K562 (cell line): Measurements from ENCODE around the gene RASGEF1A.

GRCh38 chr10:35512376-35512881 lies 92.7 kb upstream of the GJD4 start:
- RAMPAGE, long total RNA, result no peak
- RRBS, result no CpG with 5 or more reads among the region's 8 CpGs
PRO-cap:
- standard, result no peak
- CoPRO, capped RNA only, 2 experiments, result no peak in any of the 2 experiments
- CoPRO, capped and uncapped RNA, 2 experiments, result no peak in any of the 2 experiments
- CoPRO, uncapped RNA only, 2 experiments, result no peak in any of the 2 experiments
CAGE:
- cytosol, long polyA plus RNA, result no peak
- long polyA plus RNA, result no peak
- nucleolus, long total RNA, result no peak
- nucleus, long polyA plus RNA, result no peak

- RAMPAGE, long total RNA, result no peak
- RRBS, result 5% methylated on average over 23 of the region's 126 CpGs
PRO-cap:
- standard, result no peak
- CoPRO, capped RNA only, 2 experiments, result no peak in any of the 2 experiments
- CoPRO, capped and uncapped RNA, 2 experiments, result no peak in any of the 2 experiments
- CoPRO, uncapped RNA only, 2 experiments, result no peak in any of the 2 experiments
CAGE:
- cytosol, long polyA plus RNA, result no peak
- long polyA plus RNA, result no peak
- nucleolus, long total RNA, result no peak
- nucleus, long polyA plus RNA, result no peak
These were observed 1.2 kb downstream of the FZD8 start for GRCh38 chr10:35640518-35641592.

- RAMPAGE, long total RNA, result no peak
- RRBS, result no CpG with 5 or more reads among the region's 7 CpGs
PRO-cap:
- standard, result no peak
- CoPRO, capped RNA only, 2 experiments, result no peak in any of the 2 experiments
- CoPRO, capped and uncapped RNA, 2 experiments, result no peak in any of the 2 experiments
- CoPRO, uncapped RNA only, 2 experiments, result no peak in any of the 2 experiments
CAGE:
- cytosol, long polyA plus RNA, result no peak
- long polyA plus RNA, result no peak
- nucleolus, long total RNA, result no peak
- nucleus, long polyA plus RNA, result no peak
These were observed 2.3 kb upstream of the FZD8 start for GRCh38 chr10:35644394-35644749.

GRCh38 chr10:37489030-37489300 lies 363.6 kb downstream of the ANKRD30A start:
- RAMPAGE, long total RNA, result no peak
PRO-cap:
- standard, result no peak
- CoPRO, capped RNA only, 2 experiments, result no peak in any of the 2 experiments
- CoPRO, capped and uncapped RNA, 2 experiments, result no peak in any of the 2 experiments
- CoPRO, uncapped RNA only, 2 experiments, result no peak in any of the 2 experiments
CAGE:
- cytosol, long polyA plus RNA, result no peak
- long polyA plus RNA, result no peak
- nucleolus, long total RNA, result no peak
- nucleus, long polyA plus RNA, result no peak

GRCh38 chr10:37837867-37838389 lies 19.5 kb downstream of the ZNF248 start:
- RAMPAGE, long total RNA, result no peak
- RRBS, result no CpG with 5 or more reads among the region's 1 CpG
PRO-cap:
- standard, result no peak
- CoPRO, capped RNA only, 2 experiments, result no peak in any of the 2 experiments
- CoPRO, capped and uncapped RNA, 2 experiments, result no peak in any of the 2 experiments
- CoPRO, uncapped RNA only, 2 experiments, result no peak in any of the 2 experiments
CAGE:
- cytosol, long polyA plus RNA, result no peak
- long polyA plus RNA, result no peak
- nucleolus, long total RNA, result no peak
- nucleus, long polyA plus RNA, result no peak

DNA sequence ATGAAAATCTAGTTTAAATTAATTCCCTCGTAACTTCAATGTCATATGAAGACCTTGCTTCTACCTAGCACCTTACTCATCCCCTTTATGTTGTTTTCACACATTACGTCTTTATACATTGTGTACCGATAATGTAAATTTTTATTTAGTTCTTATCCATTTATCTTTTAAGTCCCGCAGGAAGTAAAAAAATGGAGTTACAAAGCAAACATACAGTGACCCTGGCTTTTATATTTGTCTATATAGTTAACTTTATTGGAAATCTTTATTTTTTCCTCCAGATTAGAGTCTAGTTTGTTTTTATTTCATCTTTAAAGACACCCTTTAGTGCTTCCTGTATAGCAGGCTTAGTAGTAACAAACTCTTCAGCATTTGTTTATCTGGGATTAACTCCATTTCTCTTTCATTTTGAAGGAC lies 18.4 kb downstream of the ZNF33A start:
- RAMPAGE, long total RNA, result no peak
- RRBS, result no CpG with 5 or more reads among the region's 4 CpGs
PRO-cap:
- standard, result no peak
- CoPRO, capped RNA only, 2 experiments, result no peak in any of the 2 experiments
- CoPRO, capped and uncapped RNA, 2 experiments, result no peak in any of the 2 experiments
- CoPRO, uncapped RNA only, 2 experiments, result no peak in any of the 2 experiments
CAGE:
- cytosol, long polyA plus RNA, result no peak
- long polyA plus RNA, result no peak
- nucleolus, long total RNA, result no peak
- nucleus, long polyA plus RNA, result no peak

DNA sequence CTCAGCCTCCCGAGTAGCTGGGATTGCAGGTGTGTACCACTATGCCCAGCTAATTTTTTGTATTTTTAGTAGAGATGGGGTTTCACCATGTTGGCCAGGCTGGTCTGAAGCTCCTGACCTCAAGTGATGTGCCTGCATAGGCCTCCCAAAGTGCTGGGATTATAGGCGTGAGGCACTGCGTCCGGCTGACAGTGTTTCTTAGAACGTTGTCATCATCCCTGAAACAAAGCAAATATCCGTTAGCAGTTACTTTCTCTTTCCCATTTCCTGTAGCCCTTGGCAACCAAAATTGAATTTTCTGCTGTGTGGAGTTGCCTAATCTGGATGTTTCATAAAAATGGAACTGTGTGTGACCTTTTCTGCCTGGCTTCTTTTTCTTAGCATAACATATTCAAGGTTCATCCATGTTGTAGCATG lies 22.4 kb downstream of the ZNF33A start:
- RAMPAGE, long total RNA, result no peak
- RRBS, result no CpG with 5 or more reads among the region's 6 CpGs
PRO-cap:
- standard, result no peak
- CoPRO, capped RNA only, 2 experiments, result no peak in any of the 2 experiments
- CoPRO, capped and uncapped RNA, 2 experiments, result no peak in any of the 2 experiments
- CoPRO, uncapped RNA only, 2 experiments, result no peak in any of the 2 experiments
CAGE:
- cytosol, long polyA plus RNA, result no peak
- long polyA plus RNA, result no peak
- nucleolus, long total RNA, result no peak
- nucleus, long polyA plus RNA, result no peak

GRCh38 chr10:39607766-39608196 lies 1513.6 kb downstream of the ZNF37A start:
- RAMPAGE, long total RNA, result no peak
- RRBS, result no CpG with 5 or more reads among the region's 28 CpGs
PRO-cap:
- standard, result no peak
- CoPRO, capped RNA only, 2 experiments, result no peak in any of the 2 experiments
- CoPRO, capped and uncapped RNA, 2 experiments, result no peak in any of the 2 experiments
- CoPRO, uncapped RNA only, 2 experiments, result no peak in any of the 2 experiments
CAGE:
- cytosol, long polyA plus RNA, result no peak
- long polyA plus RNA, result no peak
- nucleolus, long total RNA, result no peak
- nucleus, long polyA plus RNA, result no peak

DNA sequence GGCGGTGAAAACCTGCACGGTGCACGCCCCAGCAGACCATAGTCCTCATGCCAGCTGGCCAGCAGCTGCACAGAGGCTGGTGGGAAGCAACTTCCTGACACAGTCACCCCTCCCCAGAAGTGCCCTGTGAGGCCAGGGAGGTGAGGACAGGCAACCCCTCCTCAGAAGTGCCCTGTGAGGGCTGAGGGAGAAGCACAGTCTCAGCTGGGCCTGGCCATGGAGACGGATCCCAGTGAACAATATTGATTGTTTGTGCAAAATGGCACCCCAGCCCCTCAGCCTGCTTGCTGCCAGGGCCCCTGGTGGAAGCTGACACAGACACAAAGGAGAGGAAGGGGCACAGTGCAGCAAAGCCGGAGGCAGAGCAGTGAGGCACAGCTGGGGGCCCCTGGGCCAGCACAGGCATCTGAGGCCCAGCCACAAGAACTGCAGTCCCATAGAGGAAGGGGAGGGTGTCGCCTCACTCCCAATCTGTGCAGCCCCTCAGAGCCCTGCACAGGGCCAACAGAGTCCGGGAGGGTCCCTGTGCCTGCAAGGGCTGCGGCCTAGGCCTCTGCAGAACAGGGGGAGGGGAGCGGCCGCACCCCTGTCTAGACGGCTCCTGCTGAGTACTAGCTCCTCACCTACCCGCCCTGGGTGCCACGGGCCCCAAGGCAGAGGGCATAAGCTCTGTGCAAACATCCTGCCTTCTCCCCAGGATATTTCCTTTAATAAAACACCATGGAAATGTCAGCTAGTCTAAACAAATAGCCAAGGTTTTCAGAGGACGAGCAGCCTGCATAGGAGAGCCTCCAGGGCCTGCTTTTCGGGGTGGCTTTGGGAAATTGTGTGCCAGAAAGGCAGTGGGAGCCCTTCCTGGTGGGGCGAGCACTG lies 32.5 kb upstream of the RET start:
- RAMPAGE, long total RNA, result no peak
- RRBS, result 29% methylated on average over 1 of the region's 16 CpGs
PRO-cap:
- standard, result no peak
- CoPRO, capped RNA only, 2 experiments, result no peak in any of the 2 experiments
- CoPRO, capped and uncapped RNA, 2 experiments, result no peak in any of the 2 experiments
- CoPRO, uncapped RNA only, 2 experiments, result no peak in any of the 2 experiments
CAGE:
- cytosol, long polyA plus RNA, result no peak
- long polyA plus RNA, result no peak
- nucleolus, long total RNA, result no peak
- nucleus, long polyA plus RNA, result no peak

GRCh38 chr10:43129226-43129762 lies 9.0 kb upstream of the CSGALNACT2 start:
- RAMPAGE, long total RNA, result no peak
- RRBS, result no CpG with 5 or more reads among the region's 3 CpGs
PRO-cap:
- standard, result no peak
- CoPRO, capped RNA only, 2 experiments, result no peak in any of the 2 experiments
- CoPRO, capped and uncapped RNA, 2 experiments, result no peak in any of the 2 experiments
- CoPRO, uncapped RNA only, 2 experiments, result no peak in any of the 2 experiments
CAGE:
- cytosol, long polyA plus RNA, result no peak
- long polyA plus RNA, result no peak
- nucleolus, long total RNA, result no peak
- nucleus, long polyA plus RNA, result no peak

GRCh38 chr10:43264849-43265497 lies 1.9 kb downstream of the RASGEF1A start:
- RAMPAGE, long total RNA, result no peak
- RRBS, result no CpG with 5 or more reads among the region's 12 CpGs
PRO-cap:
- standard, result no peak
- CoPRO, capped RNA only, 2 experiments, result no peak in any of the 2 experiments
- CoPRO, capped and uncapped RNA, 2 experiments, result no peak in any of the 2 experiments
- CoPRO, uncapped RNA only, 2 experiments, result no peak in any of the 2 experiments
CAGE:
- cytosol, long polyA plus RNA, result no peak
- long polyA plus RNA, result no peak
- nucleolus, long total RNA, result no peak
- nucleus, long polyA plus RNA, result no peak

GRCh38 chr10:43266802-43267237 lies at the start of gene RASGEF1A:
RASGEF1A (minus strand) TSS chr10:43267065.
- RAMPAGE, long total RNA, result no peak
- RRBS, result 76% methylated on average over 32 of the region's 77 CpGs
PRO-cap:
- standard, result no peak
- CoPRO, capped RNA only, 2 experiments, result no peak in any of the 2 experiments
- CoPRO, capped and uncapped RNA, 2 experiments, result no peak in any of the 2 experiments
- CoPRO, uncapped RNA only, 2 experiments, result no peak in any of the 2 experiments
CAGE:
- cytosol, long polyA plus RNA, result no peak
- long polyA plus RNA, result no peak
- nucleolus, long total RNA, result no peak
- nucleus, long polyA plus RNA, result no peak

GRCh38 chr10:43322724-43323340 lies 48.6 kb upstream of the FXYD4 start:
- RAMPAGE, long total RNA, result no peak
- RRBS, result 23% methylated on average over 8 of the region's 30 CpGs
PRO-cap:
- standard, result unidirectional peak, plus-strand start at chr10:43323033
- CoPRO, capped RNA only, 2 experiments, result no peak in any of the 2 experiments
- CoPRO, capped and uncapped RNA, 2 experiments, result no peak in any of the 2 experiments
- CoPRO, uncapped RNA only, 2 experiments, result no peak in any of the 2 experiments
CAGE:
- cytosol, long polyA plus RNA, result no peak
- long polyA plus RNA, result no peak
- nucleolus, long total RNA, result no peak
- nucleus, long polyA plus RNA, result no peak

DNA sequence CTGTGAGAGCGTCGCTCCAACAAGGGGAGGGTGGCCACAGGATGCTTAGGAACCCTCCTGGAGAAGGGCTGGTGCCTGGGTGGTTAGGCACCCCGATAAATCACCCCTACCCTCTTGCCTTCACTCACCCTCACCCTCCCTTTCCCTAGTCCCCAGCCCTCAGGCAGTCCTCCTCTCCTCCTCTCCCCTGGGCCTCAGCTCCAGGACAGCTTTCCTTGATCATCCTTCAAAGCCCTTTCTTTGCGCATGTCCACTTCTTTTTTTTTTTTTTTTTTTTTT lies 3.3 kb downstream of the FXYD4 start:
- RAMPAGE, long total RNA, result no peak
- RRBS, result no CpG with 5 or more reads among the region's 4 CpGs
PRO-cap:
- standard, result no peak
- CoPRO, capped RNA only, 2 experiments, result no peak in any of the 2 experiments
- CoPRO, capped and uncapped RNA, 2 experiments, result no peak in any of the 2 experiments
- CoPRO, uncapped RNA only, 2 experiments, result no peak in any of the 2 experiments
CAGE:
- cytosol, long polyA plus RNA, result no peak
- long polyA plus RNA, result no peak
- nucleolus, long total RNA, result no peak
- nucleus, long polyA plus RNA, result no peak

DNA sequence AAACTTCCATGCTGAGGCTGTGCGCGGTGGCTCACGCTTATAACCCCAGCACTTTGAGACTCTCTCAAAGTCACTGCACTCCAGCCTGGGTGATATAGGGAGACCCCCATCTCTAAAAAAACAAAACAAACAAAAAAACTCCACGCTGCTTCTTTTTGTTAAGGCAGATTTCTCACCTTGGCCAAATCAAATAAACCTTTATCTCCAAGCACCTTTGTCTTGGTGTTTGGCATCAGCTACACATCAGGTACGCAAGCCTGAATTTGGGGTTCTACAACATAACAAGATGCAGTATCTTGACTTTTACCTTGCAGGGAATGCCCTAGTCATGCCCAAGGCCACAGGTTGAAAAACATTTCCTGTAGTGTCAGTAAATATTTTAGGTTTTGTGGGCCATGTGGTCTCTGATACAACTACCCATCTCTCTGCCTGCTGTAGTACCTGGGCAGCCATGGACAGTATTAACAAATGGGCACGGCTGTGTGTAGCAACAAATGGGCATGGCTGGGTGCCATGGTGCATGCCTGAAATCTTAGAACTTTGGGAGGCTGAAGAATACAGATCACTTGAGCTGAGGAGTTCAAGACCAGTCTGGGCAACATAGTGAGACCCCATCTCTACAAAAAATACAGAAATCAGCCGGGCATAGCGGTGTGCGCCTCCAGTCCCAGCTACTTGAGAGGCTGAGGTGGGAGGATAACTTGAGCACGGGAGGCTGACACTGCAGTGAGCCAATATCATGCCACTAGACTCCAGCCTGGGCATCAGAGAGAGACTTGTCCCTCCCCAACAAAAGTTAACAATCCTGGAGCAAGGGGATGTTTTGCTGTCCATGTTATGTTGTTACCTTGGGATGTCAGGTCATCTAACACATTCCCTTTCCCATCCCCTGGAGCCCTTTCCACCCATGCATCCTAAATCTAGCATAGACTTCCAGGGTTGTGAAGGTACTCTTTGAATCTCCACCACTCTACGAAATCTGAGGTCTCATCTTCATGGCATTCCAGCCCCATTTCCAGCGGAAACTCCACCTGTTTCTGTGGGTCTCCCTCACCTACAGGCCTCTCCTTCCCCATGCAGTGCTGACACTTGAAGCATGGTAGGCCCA lies 12.8 kb downstream of the FXYD4 start:
- RAMPAGE, long total RNA, result no peak
- RRBS, result no CpG with 5 or more reads among the region's 12 CpGs
PRO-cap:
- standard, result no peak
- CoPRO, capped RNA only, 2 experiments, result peak in 2 of 2 experiments; most common minus-strand start position 469 of the sequence (in 1)
- CoPRO, capped and uncapped RNA, 2 experiments, result peak in 2 of 2 experiments; most common minus-strand start position 443 of the sequence (in 1)
- CoPRO, uncapped RNA only, 2 experiments, result peak in 2 of 2 experiments; most common minus-strand start position 867 of the sequence (in 2)
CAGE:
- cytosol, long polyA plus RNA, result no peak
- long polyA plus RNA, result no peak
- nucleolus, long total RNA, result no peak
- nucleus, long polyA plus RNA, result no peak

DNA sequence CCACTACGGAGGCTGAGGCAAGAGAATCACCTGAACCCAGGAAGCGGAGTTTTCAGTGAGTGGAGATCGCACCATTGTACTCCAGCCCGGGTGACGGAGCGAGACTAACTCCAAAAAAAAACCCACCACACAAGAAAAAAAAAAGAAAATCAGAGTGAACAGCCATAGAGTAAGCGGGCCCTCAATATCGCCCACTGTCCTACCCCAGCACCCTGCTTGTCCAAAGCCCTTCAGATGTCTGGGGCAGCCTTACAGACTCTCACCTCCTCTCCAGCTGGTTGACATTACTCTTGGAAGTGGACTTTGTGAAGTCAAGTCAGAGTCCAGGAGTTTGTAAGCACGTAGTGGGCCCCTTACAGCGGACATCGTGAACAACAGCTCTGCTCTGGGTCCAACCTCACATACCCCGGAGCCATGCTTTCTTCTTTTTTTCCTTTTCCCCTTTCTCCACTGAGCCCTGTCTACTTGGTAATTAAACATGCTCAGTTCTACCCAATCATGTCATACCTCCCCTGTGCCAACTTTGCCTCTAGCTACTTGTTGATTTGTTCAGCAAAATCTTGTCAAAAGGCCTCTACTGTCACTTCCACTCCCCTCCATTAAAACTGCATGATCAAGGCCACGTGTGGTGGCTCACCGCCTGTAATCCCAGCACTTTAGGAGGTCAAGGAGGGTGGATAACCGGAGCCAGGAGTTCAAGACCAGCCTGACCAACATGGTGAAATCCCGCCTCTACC lies 17.5 kb downstream of the HNRNPF start:
- RAMPAGE, long total RNA, result no peak
- RRBS, result no CpG with 5 or more reads among the region's 16 CpGs
PRO-cap:
- standard, result no peak
- CoPRO, capped RNA only, 2 experiments, result no peak in any of the 2 experiments
- CoPRO, capped and uncapped RNA, 2 experiments, result no peak in any of the 2 experiments
- CoPRO, uncapped RNA only, 2 experiments, result peak in 1 of 2 experiments; most common minus-strand start position 186 of the sequence (in 1)
CAGE:
- cytosol, long polyA plus RNA, result no peak
- long polyA plus RNA, result no peak
- nucleolus, long total RNA, result no peak
- nucleus, long polyA plus RNA, result no peak

DNA sequence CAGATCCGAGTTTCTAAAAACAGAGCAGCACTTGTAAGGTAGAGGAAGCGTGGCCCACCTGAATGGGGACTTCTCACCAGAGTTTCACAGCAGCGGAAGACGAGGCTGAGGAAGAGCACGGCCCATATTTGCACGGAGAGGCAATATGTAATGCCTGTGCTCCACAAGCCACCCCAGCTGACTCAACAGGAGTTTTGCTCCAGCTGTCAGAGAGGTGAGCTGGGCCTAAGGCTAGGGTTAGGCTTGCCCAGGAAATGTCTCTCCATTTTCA lies 19.3 kb downstream of the ZNF487 start:
- RAMPAGE, long total RNA, result no peak
- RRBS, result no CpG with 5 or more reads among the region's 6 CpGs
PRO-cap:
- standard, result no peak
- CoPRO, capped RNA only, 2 experiments, result no peak in any of the 2 experiments
- CoPRO, capped and uncapped RNA, 2 experiments, result no peak in any of the 2 experiments
- CoPRO, uncapped RNA only, 2 experiments, result no peak in any of the 2 experiments
CAGE:
- cytosol, long polyA plus RNA, result no peak
- long polyA plus RNA, result no peak
- nucleolus, long total RNA, result no peak
- nucleus, long polyA plus RNA, result no peak

DNA sequence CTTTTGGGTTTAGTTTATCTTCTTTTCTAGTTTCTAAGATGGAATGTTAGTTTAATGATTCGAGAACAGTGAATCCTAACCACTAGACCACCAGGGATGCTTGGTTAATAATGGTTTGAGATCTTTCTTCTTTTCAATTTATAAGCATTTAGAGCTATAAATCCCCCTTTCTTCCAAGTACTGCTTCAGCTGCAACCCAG lies 302.2 kb upstream of the ZNF32 start:
- RAMPAGE, long total RNA, result no peak
- RRBS, result no CpG with 5 or more reads among the region's 1 CpG
PRO-cap:
- standard, result unidirectional peak, minus-strand start at position 99 of the sequence
- CoPRO, capped RNA only, 2 experiments, result no peak in any of the 2 experiments
- CoPRO, capped and uncapped RNA, 2 experiments, result no peak in any of the 2 experiments
- CoPRO, uncapped RNA only, 2 experiments, result no peak in any of the 2 experiments
CAGE:
- cytosol, long polyA plus RNA, result no peak
- long polyA plus RNA, result no peak
- nucleolus, long total RNA, result no peak
- nucleus, long polyA plus RNA, result no peak

DNA sequence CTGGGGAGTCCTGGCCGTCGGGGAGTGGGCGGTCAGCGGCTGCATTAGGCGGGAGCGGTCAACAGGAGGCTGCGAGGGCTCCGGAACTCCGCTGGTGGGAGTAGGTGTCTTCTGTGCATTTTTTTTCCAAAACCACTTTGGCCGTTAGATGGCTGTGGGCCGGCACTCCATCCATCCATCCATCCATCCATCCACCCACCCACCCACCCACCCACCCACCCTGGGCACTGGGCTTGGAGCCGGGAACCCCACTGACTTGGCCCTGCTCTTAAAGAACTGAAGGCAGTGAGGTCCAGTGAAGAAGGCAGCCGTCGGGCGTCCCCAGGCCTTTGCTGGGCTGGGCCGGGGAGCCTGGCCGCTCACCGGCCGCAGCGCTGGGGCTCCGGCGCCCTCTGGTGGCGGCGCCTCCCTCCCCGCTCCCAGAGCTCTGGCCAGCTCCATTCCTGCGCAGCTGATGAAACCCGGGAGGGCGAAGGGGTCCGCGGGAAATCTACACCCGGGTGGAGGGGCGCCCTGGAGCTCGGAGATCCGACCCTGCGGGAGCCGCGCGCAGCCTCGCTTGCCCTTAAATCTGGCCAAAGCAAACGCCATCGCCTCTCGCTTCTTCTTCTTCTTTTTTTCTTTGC lies 1.6 kb upstream of the CXCL12 start:
- RAMPAGE, long total RNA, result no peak
- RRBS, result 11% methylated on average over 11 of the region's 42 CpGs
PRO-cap:
- standard, result no peak
- CoPRO, capped RNA only, 2 experiments, result no peak in any of the 2 experiments
- CoPRO, capped and uncapped RNA, 2 experiments, result no peak in any of the 2 experiments
- CoPRO, uncapped RNA only, 2 experiments, result no peak in any of the 2 experiments
CAGE:
- cytosol, long polyA plus RNA, result no peak
- long polyA plus RNA, result no peak
- nucleolus, long total RNA, result no peak
- nucleus, long polyA plus RNA, result no peak